ENCODE measurements around the genes ERMN and UPP2.

DNA sequence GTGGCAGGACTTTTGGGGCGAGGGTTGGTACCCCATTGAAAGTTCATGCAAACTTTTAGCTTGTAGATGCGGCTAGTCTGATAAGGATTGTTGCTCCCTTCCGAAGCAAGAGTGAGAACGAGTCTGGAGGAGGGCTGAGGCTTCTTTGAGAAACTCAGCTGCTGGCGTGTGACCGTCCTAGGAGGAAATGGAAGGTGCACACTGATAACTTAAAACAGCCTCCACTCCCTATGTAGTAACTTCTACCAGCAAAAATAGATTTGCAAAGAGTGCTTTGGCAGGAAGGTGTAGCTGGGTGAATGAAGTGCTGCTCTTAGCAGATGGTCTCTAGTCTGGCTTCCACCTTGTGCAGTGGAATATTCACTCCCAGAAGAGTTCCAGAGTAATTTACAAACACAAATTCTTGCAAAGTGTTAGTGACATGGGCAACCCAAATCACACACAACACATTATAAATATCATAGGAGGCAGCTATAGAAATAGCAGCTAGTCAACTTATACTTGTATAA lies 611 bp downstream of the GPD2 start:
- PRO-cap, result unidirectional peak, minus-strand start at position 147 of the sequence; unidirectional peak, minus-strand start at position 188 of the sequence

DNA sequence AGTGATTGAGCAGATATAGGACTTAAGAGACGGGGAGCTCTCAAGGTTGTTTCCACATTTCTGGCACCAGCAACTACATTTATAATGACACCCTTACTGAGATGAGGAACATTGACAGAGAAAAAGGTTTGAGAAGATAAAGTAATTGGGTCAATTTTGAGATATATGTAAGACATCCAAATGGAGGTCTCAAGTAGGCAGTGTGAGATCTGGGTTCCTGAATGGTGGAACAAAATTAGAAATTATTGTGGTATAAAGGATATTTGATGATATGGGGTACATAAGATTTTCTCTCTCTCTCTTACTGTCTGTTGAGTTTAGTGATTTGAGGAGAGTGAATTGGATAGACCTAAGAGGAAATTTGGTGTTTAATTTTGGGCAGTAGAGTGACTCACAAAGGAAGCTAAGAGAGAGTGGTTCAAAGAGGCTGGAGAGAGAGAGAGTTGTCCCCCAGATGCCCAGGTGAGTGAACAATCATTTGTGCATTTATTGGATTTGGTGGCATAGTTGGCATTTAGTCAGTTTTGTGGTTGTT lies 56.7 kb downstream of the GPD2 start:
- PRO-cap, result no peak

- PRO-cap, result no peak
Observed at GRCh38 chr2:157173693-157174174, 83.8 kb upstream of the GALNT5 start.

DNA sequence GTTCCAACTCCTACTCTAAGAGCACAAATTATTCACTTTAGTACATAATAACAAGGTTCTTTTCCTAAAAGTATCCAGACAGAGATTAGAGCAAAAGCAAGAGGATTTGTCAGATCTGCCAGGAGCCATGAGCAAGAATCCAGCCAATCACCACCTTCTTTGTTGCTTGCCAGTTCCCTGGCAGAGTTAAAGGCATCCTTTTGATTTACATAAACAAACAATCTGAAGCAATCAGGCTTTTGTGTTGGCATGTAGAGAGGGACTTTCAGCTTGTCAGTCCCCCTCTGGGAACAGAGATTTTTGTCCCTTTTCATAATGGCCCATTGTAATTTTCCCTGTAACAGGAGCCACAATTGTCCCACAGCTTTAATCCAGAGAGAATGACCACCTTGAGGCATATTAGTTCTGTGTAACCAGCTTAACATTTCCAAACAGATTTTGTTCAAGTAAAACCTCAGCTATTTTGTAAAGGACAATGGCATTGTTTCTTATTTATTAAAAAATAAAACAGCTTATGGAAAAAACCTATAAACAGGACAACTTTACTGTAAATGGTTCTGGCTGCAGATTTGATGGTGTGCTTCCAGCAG lies at the start of gene ERMN:
TSS of gene ERMN (minus strand) at position 87 of the 590 bp plus-strand sequence.
- PRO-cap, result no peak

DNA sequence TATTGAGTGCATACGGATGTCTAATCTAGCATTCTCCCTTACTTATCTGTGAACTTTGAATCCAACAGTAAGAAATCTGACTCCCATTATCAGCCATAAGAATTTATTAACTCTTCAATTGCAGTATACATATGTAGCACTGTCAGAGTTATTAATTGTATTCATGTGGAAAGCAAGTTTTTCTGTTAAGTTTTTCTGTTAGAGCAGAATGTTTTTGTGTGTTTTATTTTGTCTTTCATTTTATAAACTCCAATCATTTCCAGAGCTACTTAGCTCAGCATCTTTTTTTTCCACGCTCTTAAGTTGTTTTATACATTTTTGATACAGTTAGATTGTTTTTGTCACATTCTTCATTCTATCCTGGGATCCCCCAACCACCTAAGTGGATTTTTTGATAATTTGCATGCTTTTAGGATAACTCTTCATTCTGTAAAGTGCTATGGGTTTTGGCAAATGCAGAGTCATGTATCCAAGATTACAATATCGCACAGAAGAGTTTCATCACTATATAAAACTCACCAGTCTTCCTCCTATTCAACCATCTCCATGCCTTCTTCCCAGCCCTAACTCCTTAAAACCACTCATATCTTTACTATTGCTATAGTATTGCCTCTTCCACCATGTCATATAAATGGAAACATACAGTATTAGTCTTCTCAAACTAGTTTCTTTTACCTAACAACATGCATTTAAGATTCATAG lies 34.5 kb downstream of the CYTIP start:
- PRO-cap, result no peak

DNA sequence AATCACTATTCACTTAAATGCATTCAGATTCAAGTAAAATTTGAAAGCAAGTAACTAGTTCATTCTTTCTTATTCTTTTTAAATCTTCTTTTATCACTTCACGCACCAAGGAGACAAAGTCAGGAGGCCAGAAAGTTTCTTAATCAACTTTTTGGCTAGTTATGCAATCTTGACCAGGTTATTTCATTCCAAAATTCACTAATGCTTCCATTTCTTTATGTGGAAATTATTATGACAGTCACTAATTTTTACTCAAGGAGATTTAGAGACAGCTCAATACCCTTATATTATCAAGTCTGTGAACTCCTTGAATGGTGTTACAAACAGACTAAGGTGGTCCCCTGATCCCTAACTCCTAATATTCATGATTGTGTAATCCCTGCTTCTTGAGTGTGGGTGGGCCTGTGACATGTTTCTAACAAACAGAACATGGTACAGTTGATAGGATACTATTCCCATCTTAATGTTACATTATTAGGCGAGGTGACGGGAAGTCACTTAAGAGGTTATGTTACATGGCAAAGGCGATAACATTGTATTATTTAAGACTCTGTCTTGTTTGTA lies 32.4 kb downstream of the CYTIP start:
- PRO-cap, result no peak

GRCh38 chr2:157428341-157429264 lies 15.3 kb downstream of the CYTIP start:
- PRO-cap, result no peak

GRCh38 chr2:157438912-157439261 lies 5.0 kb downstream of the CYTIP start:
- PRO-cap, result no peak

DNA sequence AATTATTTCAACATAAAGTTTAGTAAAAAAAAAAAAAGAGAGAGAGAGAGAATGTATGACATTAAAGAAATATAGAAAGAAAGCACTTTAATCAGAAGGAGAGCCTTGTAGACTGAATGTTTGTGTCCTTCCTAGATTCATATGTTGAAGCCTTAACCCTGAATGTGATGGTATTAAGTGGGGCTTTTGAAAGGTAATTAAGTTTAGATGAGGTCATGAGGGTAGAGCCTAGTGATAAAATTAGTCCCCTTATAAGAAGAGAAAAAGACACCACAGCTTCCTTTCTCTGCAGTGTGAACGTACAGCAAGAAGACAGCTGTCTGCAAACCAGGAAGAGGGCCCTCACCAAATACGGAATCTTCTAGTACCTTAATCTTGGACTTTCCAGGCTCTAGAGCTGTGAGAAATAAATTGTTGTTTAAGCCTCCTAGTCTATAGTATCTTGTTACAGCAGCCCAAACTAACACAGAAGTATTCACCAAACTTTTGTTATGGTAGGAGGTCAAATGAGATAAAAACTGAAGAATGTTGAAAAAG lies 57.1 kb upstream of the CYTIP start:
- PRO-cap, result no peak

DNA sequence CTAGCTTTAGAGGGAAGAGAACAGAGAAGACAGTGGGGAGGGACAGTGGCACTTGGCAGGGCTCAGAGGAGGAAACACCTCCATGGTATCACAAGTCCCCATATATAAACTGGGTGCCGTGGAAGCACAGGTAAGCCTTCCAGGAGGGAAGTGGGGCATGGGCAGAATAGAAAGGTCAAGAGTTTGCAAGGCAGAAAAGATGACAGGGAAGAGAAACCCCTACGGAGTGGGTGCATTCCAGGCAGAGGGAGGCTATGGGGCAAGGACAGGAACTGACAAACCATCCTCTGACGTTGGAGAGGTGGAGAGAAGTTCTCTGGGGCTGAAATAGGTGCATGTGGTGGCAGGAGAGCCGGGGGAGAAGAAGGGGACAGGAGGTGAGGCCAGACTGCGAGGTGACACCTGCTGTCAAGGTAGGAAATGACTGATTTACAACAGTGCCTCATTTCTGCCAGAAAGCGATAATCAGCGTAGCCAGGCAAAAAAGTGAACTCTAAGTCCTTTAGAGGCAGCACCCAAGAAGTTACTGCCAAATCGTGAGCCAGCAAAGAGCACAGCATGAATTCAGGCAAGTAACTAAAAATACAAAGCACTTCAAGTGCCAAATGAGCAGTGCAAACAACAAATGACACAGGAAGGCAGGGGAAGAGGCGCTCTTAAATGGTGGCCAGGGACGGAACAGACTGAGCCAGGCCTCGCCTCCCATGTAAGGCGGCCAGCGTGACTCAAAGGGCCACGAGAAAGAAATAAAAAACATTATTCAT lies 113.2 kb upstream of the ACVR1C start:
- PRO-cap, result no peak

DNA sequence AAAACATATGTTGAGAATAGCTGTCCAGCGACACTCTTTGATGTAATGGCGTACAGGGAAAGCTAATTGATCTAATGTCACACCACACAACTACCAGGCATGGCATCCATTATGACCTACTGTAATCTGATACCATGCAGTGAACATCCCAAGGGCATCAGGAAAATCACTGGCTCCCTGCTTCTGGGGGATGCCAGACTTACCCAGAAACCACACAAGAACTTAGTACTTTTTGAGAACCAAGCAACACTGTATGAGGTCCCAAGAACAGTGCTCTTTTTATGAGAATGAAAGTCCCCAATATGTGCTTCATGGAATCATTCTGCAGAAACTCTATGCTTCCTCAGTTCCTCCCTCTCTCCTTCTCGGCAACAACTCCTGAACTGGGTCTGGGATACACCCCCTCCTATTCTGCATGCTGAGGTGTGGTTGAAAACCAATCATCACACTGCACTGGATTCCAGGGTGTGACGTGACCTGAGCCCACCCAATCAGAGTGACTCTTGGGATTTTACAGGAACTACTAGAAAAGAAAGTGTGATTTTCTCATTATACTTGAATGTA lies 36.5 kb downstream of the ACVR1 start:
- PRO-cap, result no peak

GRCh38 chr2:157857593-157858553 lies 18.3 kb downstream of the ACVR1 start:
- PRO-cap, result no peak

GRCh38 chr2:158101541-158102040 lies at the start of gene UPP2:
UPP2 (plus strand) TSS chr2:158101876.
- PRO-cap, result no peak

DNA sequence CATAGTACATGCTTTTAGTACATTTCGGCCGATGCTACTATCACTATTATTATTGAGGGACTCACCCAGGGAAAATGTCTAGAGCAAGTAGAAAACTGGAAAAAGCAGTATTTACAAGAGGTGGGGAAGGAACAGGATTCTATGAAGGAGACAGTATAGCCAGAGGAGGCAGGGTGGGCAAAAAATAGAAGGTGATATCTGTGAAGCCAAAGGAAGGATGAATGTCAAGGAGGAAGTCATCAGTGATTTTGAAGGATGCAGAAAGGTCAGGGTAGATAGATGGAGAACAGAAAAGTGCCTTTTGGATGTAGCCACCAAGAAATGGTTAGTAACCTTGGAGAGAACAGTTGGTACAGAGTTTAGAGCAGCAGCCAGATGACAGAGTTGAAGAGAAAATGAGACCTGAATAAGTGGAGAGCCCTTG lies 101.5 kb downstream of the PKP4 start:
- PRO-cap, result no peak

GRCh38 chr2:159093609-159093927 lies 125.1 kb downstream of the TANC1 start:
- PRO-cap, result no peak

- PRO-cap, result no peak
Observed at GRCh38 chr2:159141165-159141740, 145.2 kb downstream of the WDSUB1 start.

DNA sequence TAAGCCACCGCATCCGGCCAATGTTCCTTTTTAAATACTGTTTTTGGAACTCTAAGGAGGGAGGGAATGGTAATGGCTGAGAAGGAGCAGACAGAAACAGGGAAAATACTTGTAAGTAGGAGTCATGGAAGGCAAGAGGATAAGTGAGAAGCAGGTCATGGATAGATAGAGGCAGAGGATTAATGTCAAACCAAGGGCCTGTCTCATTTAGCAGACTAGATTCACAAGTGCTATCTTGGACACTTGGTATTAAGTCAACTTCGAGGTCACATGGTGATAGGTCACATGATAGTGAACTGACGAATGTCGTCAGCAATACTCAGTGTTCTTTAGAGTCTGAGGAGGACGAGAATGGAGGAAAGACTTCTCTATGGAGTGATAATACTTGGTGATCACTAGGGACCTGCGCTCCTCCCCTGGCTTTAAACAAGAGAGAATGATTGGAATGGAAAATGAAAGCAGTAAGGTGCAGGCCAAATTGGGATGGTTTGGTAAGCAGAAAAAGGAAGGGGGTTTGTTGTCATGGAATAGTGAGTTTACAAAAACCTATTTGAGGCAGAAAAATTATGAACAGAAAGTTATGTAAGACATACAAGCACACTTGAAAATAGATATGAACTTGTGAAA lies 141.7 kb downstream of the WDSUB1 start:
- PRO-cap, result no peak

GRCh38 chr2:159167391-159167931 lies 119.0 kb downstream of the WDSUB1 start:
- PRO-cap, result no peak

GRCh38 chr2:159432639-159433361 lies 146.3 kb upstream of the WDSUB1 start:
- PRO-cap, result no peak

GRCh38 chr2:159474696-159475577 lies 141.4 kb downstream of the BAZ2B start:
- PRO-cap, result no peak

Measured in duodenum (tissue), 1 donor.